Karpas-422 (cell line): ENCODE results near the genes ZDHHC17 and LIN7A.

GRCh38 chr12:76346907-76347445, 1.2 kb downstream of the BBS10 start:
- PRO-cap: no peak
- RAMPAGE, long total RNA: no peak

GRCh38 chr12:76763424-76764331, at the start of gene ZDHHC17:
Gene ZDHHC17, plus strand, starts transcription at chr12:76764115.
- PRO-cap: bidirectional peak, plus-strand start at chr12:76764258, minus-strand start at chr12:76764042
- RAMPAGE, long total RNA: no peak

DNA sequence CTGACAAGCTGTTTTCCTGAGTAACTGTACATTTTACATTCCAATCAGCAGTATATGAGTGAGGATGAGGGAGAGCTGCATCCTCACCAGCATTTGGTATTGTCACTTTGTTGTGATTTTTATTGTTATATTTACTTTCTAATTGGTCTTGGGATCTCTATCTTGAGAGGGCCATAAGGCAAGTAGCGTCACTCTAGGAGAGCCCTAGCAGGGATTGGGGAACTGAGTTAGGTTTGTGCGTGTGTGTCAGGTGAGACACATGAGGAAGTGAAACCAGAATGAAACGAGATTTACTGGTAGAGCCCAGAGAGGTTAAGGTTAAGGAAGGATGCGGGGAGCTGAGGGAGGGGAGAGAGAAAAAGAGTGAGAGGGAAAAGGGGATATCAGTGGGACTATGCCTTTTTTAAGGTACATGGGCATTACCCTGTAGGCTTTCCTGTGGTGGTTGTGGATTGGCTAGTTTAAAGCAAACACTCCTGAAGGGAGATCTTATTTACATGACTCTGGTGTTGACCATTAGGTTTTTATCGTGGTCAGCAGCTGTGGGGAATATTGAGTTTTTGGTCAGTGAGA, 13.8 kb downstream of the ZDHHC17 start:
- PRO-cap: no peak
- RAMPAGE, long total RNA: no peak

- PRO-cap: no peak
- RAMPAGE, long total RNA: no peak
Observed at GRCh38 chr12:77050827-77051049, 14.6 kb downstream of the E2F7 start.

DNA sequence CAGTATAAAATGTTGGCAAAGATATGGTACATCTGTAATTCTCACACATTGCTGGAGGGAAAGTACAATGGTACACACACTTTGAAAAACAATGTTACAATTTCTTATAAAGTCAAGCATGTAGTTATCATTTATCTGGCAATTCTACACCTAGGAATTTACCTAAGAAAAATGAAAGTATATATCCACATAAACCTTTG, 21.5 kb upstream of the E2F7 start:
- PRO-cap: no peak
- RAMPAGE, long total RNA: no peak

DNA sequence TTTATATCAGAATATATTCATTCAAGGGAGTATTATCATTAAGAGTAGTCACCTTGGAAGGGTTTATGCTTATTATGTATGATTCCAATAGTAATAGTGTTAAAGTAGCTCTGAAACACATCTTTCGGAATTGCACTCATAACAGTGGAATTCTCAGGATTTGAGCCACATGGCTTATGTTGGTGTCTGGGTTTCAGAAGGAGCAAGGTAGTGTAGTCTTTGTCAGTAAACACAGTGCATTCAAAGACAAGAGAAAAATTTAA, 207.1 kb upstream of the E2F7 start:
- PRO-cap: no peak
- RAMPAGE, long total RNA: no peak

DNA sequence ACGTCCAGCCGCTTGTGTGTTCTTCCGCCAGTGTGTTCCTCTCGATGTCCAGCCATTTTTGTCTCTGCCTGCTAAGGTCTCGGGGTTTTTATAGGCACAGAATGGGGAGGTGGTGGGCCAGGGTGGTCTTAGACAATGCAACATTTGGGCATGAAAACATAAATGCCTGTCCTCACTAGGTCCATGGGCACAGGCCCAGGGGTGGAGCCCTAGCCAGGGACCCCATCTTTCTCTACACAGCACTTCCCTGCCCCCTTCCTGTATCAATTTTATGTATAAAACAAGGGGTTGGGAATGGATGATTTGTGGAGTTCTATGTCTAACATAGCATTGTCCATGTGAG, 3.3 kb downstream of the NAV3 start:
- PRO-cap: no peak
- RAMPAGE, long total RNA: no peak

DNA sequence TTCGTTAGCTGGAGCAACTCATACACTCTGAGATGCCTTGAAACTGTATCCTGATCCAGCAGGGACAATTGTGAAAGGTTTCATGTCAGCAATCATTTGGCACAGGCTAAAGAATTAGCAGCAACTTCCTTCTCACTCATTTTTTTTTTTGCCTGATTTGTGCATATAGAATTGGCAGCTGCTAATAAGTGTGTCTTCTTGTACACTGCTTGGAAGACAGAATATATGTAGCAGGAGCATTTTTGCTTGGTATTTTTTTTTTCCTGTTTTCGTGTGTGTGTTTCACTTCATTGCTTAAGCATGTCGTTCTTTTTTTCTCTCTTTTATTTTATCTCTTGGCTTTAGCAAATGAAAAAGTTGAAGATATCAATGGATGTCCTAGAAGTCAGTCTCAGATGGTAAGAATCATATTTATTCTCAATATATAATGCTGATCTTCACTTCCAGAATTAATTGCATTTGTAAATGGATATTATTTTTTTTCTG, 110.1 kb downstream of the NAV3 start:
- PRO-cap: no peak
- RAMPAGE, long total RNA: no peak

DNA sequence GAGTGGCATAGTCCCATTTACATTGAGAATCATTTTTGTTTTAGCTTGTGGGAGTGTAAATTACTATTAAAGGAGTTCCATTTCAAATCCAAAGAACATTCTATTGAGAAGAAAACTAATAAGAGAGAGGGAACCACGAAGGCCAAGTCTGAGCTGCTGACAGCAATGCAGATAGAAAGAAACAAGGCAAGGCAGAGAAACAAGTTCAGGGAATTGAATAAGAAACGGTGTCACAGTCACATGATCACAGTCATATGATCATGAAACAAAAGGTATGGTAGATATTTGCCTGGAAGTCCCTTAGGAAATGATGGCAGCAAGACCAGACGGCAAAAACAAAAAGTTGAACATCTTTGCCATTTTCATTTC, 274.8 kb downstream of the PAWR start:
- PRO-cap: no peak
- RAMPAGE, long total RNA: no peak

GRCh38 chr12:79795608-79795950, 104.8 kb upstream of the PAWR start:
- PRO-cap: no peak
- RAMPAGE, long total RNA: no peak

GRCh38 chr12:79797130-79797468, 106.3 kb upstream of the PAWR start:
- PRO-cap: no peak
- RAMPAGE, long total RNA: no peak

- PRO-cap: no peak
- RAMPAGE, long total RNA: no peak
Observed at GRCh38 chr12:79805497-79805921, 114.7 kb upstream of the PAWR start.

DNA sequence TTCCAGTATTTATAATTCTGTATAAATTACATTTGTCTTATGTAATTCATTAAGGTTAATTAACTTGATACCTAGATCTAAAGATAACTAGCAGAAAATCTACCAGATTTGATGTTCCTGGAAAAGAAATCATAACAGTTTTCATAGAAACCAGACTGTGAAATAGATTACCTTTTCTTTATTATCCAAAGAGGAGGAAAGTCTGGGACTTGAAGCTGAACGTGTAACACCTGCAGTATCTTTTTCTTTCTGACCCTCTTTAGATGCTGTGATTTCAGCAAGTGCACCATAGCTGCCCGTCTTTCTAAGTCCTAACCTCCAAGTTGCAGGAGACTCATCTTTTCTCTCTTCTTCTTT, 118.8 kb upstream of the PAWR start:
- PRO-cap: no peak
- RAMPAGE, long total RNA: no peak

DNA sequence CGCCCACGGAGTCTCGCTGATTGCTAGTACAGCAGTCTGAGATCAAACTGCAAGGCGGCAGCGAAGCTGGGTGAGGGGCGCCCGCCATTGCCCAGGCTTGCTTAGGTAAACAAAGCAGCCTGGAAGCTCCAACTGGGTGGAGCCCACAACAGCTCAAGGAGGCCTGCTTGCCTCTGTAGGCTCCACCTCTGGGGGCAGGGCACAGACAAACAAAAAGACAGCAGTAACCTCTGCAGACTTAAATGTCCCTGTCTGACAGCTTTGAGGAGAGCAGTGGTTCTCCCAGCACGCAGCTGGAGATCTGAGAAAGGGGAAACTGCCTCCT, 33.8 kb downstream of the PTPRQ start:
- PRO-cap: no peak
- RAMPAGE, long total RNA: no peak

DNA sequence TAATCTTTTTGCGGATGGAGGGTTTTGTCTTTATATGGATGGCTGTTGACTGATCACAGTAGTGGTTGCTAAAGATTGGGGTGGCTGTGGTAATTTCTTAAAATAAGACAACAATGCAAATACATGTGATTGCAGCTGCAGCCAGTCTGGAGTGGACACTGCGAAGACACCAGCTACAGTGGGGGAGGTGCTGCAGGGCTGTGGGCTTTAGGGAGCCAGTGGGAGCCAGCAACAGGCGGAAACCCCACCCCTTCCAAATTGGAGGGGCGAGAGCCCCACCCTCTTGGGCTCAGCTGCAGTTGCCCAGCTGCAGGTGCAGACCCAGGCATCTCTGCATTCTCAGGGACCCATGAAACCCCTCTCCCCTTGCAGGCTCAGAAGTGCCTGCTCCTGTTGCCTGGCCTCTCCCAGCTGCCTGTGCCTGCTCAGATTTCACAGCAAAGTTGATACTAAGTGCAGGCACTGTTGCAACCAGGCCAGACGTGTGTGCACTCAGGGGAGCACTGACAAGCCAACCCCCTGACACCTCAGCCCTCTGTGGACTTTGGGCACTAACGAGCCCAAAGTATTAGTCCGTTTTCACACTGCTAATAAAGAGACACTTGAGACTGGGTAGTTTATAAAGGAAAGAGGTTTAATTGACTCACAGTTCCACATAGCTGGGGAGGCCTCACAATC, 104.9 kb downstream of the MYF5 start:
- PRO-cap: no peak
- RAMPAGE, long total RNA: no peak

- PRO-cap: no peak
- RAMPAGE, long total RNA: no peak
Observed at GRCh38 chr12:80829793-80830357, 107.9 kb downstream of the LIN7A start.

DNA sequence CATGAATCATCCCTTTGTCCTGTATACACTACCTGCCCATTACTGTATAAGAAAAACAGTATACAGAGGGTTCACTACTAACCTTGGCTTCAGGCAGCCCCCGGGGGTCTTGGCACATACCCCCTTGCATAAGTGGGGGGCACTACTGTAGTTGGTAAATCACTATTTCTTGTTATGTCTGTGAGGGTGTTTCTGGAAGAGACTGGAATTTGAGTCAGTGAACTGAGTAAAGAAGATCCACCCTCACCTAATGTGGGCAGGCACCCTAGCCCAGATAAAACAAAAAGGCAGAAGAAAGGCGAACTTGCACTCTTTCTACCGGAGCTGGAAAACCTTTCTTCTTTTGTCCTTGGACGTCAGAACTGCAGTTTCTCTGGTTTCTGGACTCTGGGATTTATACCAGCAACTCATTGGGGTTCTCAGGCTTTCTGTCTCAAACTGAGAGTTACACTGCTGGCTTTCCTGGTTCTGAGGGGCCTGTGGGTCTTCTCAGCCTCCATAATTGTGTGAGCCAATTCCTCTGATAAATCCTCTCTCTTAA, 14.8 kb downstream of the LIN7A start:
- PRO-cap: no peak
- RAMPAGE, long total RNA: no peak

DNA sequence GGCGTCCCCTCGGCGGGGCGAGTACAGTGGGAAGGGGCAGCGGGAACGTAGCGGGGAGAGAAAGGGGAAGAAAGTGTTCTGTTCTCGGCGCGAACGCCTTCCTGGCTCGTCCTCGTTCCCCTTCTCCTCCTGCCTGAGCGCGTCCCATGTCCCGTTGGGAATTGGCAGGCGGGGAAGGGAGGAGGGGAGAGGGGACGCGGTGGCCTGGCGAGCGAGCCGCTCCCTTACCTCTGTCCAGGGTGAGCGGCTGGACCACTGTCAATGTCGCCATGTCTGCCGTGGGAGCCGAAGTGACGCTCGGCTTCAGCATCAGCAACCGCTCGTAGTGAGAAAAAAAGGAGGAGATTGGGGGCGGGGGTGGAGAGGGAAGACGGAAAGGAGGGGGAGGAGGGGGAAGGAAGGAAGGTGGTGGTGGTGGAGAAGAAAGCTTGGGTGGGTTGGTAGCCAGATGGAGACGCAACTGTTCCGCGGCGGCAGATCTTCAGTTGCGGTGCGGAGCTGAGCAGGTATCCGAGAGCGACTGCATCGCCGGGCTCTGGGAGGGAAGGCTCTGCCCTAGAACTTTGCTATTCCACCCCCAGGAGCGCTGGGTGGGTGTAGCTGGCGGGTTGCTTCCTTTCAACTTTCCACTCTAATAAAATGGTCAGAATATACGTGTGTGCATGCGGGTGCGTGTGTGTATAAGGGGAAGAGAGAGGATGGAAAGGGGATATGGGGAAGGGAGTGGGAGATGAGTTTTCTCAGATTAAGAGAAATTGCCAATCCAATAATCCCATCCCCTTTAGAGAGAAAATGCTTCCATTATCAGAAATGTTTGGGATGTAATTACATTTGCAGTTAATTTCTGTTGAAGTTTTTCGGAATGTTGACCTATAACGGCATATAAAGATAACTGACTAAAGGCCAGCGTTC, at the start of gene LIN7A:
TSS of gene LIN7A (minus strand) at position 522 of the 912 bp plus-strand sequence.
- PRO-cap: no peak
- RAMPAGE, long total RNA: no peak

GRCh38 chr12:81785159-81785358, 25.9 kb upstream of the PPFIA2 start:
- PRO-cap: no peak
- RAMPAGE, long total RNA: no peak

- PRO-cap: no peak
- RAMPAGE, long total RNA: no peak
Observed at GRCh38 chr12:84986563-84987071, 49.5 kb downstream of the TSPAN19 start.